Iris pigment epithelial cell (primary cell): ENCODE measurements around a stretch of chr22.

DNA sequence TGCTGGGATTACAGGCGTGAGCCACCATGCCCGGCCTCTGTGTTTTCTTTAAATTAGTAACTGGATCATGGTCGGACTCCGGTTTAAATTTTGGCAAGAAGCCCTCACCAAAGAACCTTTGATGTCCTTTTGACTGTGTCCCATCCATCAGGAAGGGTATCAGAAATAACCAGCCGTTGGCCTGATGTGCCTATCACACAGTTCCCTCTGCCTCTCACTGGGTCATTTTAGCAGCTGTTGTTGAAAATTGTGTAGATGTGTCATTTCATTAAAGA, 89.1 kb upstream of the TAFA5 start:
- RRBS: no CpG with 5 or more reads among the region's 5 CpGs

- RRBS: no CpG with 5 or more reads among the region's 17 CpGs
These were observed 11.9 kb downstream of the TAFA5 start for GRCh38 chr22:48501291-48501639.

GRCh38 chr22:48566780-48567121, 77.4 kb downstream of the TAFA5 start:
- RRBS: no CpG with 5 or more reads among the region's 12 CpGs

- RRBS: no CpG with 5 or more reads among the region's 12 CpGs
These were observed 98.3 kb downstream of the TAFA5 start for GRCh38 chr22:48587685-48588007.

- RRBS: no CpG with 5 or more reads among the region's 22 CpGs
These were observed 146.4 kb downstream of the TAFA5 start for GRCh38 chr22:48635495-48636488.

DNA sequence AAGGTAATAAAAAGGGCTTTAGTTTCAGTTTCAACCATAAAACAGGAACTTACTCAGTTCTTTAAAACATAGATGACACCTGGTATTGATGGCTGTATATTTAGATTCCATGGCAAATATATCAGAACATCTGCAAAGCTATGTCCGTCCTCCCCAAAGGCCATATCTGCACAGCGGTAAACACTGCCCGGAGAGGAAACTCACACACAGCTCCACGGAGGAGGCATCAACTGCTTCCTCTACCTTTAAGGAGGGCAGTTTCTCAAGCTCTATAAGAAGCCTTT, 345.1 kb downstream of the TAFA5 start:
- RRBS: no CpG with 5 or more reads among the region's 4 CpGs

- RRBS: no CpG with 5 or more reads among the region's 7 CpGs
These were observed 217.0 kb downstream of the BRD1 start for GRCh38 chr22:49610457-49611360.

DNA sequence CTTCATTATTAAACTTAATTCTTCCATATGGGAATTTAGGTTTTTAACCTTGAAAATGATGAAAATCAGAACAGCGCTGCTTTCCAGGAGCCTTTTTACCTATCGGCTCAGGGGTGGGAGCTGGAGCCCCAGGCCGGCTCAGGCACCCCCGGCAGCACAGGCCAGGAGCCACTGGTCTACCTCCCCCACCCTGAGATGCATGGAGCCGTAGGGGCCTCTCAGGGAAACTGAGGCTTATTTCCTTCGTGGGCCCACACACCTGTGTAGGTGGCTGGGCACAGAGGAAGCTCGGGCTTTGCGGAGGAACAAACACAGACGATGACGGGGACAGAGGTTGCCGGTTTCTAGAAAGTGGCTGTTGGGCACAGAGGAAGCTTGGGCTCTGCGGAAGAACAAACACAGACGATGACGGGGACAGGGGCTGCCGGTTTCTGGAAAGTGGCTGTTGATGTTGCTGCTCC, 149.5 kb downstream of the BRD1 start:
- RRBS: 70% methylated on average over 1 of the region's 15 CpGs

DNA sequence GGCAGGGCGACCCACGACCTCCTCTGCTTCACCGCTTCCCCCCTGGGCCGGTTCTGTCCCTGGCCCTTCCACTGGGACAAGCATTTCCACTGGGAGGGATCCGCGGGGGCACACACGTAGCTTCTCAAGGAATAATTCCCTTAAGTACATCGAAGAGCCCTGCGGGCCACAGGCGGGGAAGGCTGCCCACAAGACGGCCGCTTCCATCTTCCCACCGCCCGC, 1.4 kb downstream of the BRD1 start:
- RRBS: 19% methylated on average over 4 of the region's 14 CpGs

GRCh38 chr22:49879827-49880894, 26.5 kb downstream of the ZBED4 start:
- RRBS: no CpG with 5 or more reads among the region's 30 CpGs

DNA sequence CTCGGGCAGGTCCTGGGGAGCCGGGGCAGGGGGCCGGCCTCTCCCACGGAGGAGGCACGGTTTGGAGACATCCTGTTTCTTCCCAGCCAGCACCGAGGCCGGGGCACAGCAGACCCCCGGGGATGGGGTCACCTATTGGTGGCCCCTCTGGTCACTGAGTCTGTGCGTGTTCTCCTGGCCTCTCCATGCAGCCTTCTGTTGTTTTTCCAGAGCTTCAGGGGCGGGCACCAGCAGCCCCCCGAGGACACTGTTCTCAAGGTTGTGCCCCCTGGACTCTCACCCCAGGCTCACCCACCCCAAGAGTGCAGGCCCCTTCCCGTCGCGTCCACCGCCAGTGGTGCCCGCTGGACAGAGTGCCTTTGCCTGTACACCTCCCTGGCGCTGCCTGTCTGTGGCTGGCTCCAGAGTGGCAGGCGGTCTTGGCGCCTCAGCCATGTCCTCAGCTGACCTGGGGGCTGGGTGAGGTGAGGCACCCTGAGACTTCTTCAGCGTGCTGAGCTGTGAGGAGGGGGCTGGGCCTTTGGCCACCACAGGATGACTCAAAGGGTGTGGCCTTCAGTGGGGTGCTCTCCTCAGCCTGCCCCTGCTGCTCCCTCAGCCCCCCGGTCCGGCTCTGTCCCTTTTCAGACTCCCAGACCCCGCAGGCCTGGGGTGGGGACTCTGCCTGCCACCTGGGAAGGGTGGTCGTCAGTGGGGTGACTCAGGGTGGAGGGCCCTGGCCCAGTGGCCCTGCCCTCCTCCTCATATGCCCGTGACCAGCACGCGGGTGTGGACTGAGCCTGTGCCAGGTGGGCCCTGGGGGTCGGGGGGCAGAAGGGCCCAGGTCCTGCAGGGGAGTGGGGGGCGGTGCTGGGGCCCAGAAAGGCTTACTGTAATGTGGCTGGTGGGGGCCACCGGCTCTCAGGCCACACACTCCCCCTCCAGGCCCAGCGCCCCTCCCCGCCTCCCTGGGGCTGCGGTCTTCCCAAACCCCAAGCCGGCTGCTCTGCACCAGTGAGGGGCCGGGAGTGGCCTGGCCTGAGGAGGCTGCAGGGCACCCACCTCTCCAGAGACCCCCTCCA, 15.7 kb downstream of the CRELD2 start:
- RRBS: 58% methylated on average over 6 of the region's 35 CpGs

GRCh38 chr22:49937623-49938595, 19.5 kb downstream of the CRELD2 start:
- RRBS: no CpG with 5 or more reads among the region's 29 CpGs

GRCh38 chr22:49948907-49949975, 11.3 kb upstream of the PIM3 start:
- RRBS: 88% methylated on average over 5 of the region's 44 CpGs

- RRBS: 75% methylated on average over 2 of the region's 11 CpGs
These were observed 6.7 kb upstream of the PIM3 start for GRCh38 chr22:49953909-49954306.

DNA sequence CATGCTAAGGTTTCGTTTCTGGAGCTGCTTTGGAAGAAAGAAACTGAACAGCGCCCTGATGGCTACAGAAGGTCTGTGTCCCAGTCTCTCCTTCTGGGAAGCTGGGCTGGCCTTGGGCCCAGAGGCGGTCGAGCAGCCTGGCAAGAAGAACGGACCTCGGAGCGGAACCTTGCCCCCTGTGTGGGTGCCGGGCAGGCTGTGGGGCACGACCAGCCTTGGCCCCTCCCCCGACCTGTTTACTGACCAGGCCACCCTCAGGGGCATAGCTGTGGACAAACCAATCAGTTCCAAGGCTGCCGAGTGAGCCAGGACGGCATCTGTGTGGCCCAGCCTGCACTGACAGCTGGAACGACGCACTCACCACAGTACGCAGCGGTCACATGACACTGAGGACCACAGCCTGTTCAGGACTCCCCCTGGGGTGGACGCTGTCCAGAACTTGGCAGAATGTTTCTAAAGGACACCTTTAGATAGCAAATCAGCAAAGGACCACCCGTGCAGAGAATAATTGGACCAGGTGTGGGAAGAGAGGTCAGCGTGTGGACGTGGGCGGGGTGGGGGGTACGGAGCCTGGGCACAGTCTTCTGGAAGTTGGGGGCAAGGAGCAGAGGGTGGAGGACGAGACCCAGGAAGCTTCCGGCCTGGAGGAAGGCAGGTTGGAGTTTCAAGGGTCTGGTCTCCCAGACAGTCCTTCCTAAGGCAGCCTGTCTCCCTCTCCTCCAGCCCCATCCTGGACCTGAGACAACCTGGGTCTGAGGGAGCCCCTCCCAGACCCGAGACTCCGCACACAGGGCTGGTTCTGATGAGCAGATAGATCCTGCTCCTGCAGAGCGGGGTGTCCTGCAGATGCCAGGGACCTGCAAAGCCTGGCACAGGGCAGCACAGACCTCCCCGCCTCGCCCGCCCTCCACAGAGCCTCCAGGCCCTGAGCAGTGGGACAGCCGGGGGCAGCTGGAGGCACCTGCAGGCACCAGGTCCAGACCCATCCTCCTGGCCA, 7.4 kb downstream of the PIM3 start:
- RRBS: no CpG with 5 or more reads among the region's 31 CpGs

DNA sequence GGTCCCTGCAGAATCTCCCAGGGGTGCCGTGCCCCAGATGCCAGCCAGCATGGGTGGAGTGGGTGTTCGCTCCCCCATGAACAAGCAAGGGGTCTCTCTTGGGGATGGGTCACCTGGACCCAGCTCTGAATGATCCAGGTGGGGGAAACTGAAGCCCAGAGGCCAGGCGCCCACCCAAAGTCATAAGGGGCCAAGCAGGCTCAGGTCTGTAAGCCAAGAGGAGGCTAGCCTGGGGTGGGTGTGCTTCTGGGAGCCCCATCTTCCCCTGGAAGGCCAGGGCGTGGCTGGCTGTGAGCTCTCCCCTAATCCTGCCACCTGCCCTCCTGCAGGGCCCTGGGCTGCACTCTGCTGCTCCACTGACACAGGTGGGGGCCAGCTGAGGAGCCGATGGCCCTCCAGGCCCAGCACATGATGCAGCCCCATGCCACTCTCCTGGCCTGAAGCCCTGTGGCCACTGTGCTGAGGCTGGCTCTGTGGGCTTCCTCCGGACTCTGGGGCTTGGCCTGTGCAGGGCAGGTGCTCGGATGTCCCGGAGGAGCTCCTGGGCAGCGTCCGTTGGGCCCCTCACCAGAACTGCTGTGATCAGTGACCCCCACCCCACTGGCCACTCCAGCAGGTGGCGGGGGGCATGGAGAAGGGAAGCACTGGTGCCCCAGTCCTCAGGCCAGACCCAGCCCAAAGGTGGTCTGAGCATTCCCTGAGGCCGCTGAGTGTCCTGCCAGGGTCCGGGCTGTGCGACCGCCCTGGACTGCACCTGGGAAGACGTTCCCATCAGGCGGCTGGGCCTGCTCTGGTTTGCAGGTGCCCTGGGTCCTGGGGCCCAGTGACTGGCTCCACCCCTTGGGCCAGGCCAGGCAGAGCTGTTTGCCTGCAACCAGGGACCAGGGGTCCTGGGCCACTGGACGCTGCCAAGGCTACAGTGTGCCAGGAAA, 8.4 kb downstream of the PIM3 start:
- RRBS: 93% methylated on average over 3 of the region's 18 CpGs

DNA sequence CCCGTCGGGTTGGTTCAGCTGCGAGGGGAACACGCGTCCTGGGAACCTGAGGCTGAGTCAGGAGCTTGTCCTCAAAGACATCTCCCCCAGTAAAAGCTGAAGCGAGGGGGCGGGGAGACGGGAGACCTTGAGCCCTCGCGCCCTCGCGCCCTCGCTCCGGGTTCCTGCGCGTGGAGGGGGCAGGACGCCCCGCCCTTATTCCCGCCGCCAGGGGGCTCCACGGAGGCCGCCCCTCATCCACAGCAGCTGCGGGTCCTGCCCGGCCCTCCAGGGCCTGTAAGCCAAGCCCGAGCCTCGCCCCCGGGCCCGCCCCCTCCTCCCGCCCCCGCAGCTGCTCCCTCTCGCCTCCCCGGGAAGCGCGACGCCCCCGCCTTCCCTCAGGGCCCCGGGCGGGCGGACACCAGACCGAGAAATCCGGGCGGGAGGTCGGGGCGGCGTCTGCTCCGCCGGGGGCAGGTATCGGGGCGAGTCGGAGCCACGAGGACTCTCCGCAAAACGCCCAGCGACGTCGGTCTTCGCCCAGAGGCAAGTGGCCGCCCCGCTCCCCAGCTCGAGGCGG, 22.8 kb downstream of the PIM3 start:
- RRBS: 3% methylated on average over 16 of the region's 61 CpGs

DNA sequence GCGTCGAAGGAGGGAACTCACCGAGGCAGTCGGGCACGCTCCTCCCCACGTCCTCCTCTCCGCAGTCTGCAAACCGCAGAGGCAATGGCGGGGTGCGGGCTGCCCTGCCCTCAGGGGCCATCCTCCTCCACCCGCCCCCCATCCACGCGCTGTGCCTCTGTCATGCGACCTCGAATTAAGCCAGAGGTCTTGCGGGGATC, 12.5 kb downstream of the IL17REL start:
- RRBS: no CpG with 5 or more reads among the region's 16 CpGs

DNA sequence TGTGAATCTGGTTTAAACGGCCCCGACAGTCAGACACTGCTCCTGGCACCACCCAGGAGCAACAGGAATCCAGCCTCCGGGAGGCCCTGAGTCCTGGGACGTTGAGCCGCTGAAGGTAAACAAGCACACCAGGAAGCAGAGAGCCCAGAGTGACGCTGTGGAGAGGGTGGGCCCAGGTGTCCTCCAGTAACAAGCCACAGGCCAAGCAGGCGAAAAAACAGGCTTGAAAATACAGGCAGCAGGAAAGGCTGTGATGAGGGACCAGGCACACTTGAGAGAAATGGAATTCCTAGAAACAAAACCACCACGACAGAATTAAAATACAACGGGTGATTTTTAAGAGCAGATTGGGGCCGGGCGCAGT, 6.3 kb downstream of the IL17REL start:
- RRBS: no CpG with 5 or more reads among the region's 11 CpGs